Neural progenitor cell (in vitro differentiated cells): ENCODE measurements around a stretch of chr21.

DNA sequence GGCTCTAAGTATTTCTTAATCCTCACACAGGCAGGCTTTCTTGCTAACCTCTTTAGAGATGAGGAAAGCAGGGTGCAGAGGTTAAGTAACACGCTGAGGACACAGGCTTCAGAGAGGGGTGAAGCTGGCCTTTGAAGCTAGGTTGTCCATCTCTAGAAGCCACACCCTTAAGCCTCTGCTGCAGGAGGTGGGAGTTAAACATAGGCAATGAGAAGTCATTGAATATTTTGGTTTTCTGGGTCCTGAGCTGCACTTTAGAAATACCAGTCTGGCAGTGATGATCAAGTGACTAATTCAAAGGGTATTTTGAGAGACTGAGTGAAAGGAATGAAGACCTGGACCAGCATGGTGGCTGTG, 9.9 kb downstream of the KCNJ15 start:
- RAMPAGE, long total RNA = no peak

GRCh38 chr21:38487909-38488957, 10.0 kb downstream of the ERG start:
- RAMPAGE, long total RNA = no peak

- RAMPAGE, long total RNA = no peak
Observed at GRCh38 chr21:38661242-38661594, 144.5 kb upstream of the ETS2 start.

- RAMPAGE, long total RNA = no peak
Observed at GRCh38 chr21:38772935-38773809, 32.6 kb upstream of the ETS2 start.

DNA sequence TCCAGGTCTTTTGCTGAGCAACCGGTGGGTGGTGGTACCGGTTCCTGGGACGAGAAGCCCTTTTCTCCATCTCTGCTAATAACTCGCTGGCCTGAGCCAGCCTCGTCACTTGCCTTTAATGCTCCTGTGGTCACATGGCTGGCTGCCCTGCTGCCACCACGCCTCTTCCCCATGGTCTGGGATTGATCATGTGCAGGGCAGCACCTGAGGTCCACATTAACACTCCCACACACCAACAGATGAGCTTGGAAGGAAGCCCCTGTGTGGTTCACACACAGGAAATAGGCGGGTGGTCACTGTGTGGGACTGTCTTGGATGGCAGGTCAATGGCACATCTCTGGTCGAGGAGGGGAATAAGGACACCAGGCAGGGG, 10.2 kb upstream of the ETS2 start:
- RAMPAGE, long total RNA = no peak

DNA sequence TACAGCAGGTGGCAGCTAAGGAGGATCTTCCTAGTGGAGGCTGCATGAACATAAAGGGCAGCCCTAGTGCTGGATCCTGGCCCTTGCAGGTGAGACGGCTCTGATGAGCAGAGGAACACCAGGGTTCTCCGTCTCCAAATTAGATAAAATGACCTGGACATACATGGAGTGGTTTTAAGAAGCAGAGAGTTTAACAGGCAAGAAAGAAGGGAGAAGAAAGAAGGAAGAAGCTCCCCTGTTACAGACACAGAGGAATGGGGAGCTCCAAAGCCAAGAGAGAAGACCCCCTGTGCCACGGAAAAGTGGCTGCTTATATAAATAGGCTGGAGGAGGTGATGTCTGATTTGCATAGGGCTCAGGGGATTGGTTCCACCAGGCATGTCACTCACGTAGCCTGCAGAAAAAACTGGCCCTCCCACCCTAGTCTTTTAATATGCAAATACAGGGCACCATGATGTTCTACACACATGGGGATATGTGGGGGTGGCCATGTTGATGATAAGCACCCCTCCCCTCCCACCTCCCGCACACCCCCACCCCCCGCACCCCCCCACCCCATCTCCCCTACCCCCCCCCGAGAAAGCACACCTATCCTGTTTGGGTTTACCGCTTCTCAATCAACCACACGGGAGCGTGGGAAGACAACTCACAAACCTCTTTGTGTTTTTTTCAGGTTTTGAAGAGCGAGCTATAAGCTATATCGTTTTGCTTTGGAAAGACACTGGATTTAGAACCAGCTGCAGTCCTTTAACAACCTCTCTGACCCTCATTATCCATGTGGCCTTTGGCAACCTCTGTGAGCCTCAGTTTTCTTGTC, 99.6 kb downstream of the ETS2 start:
- RAMPAGE, long total RNA = no peak

- RAMPAGE, long total RNA = no peak
Observed at GRCh38 chr21:39087681-39088564, 95.3 kb downstream of the PSMG1 start.

DNA sequence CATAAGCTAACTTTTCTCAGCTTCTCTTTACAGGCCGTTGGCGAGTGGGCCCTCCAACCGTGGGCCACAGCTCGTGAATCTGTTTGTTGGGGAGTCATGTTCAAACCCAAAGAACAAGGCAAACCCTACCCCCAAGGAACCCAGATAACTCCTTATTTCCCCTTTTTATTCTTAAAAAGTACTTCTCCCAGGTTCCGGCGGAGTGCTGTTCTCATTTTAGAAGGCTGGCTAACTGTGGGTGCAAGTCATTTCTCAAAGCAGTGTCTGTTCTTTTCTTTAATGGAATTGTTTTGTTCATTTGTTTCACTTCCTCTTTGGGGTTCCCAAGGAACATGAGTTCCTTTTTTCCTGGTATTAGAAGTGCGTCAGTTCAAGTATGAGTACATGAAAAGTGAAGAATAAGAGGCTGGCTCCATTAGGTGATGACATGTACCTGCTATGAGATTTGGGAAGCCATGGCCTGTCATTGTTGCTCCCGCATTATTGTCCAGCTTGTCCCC, 88.9 kb downstream of the PSMG1 start:
- RAMPAGE, long total RNA = no peak

DNA sequence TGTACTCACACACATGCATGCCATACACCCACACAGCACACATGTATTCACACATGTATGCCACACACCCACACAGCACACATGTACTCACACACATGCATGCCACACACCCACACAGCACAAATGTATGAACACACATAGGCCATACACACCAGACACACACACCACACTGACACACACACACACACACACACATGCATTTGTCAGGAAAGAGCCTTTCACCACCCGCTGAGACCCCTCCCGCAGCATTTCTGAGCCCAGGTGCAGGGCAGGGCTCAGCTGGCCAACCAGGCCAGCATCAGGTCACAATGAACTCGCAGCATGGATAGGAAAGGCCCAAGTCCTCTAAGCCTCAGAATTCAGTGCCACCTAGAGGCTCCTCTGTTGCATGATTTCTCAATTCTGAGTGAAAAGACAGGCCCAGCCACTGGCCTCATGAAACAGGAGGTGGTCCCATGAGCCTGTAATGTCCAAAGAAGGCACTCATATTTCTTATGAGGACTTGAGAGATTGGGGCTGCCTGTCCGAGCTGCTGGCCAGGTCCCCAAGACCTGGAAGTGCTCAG, 57.4 kb downstream of the PSMG1 start:
- RAMPAGE, long total RNA = no peak

DNA sequence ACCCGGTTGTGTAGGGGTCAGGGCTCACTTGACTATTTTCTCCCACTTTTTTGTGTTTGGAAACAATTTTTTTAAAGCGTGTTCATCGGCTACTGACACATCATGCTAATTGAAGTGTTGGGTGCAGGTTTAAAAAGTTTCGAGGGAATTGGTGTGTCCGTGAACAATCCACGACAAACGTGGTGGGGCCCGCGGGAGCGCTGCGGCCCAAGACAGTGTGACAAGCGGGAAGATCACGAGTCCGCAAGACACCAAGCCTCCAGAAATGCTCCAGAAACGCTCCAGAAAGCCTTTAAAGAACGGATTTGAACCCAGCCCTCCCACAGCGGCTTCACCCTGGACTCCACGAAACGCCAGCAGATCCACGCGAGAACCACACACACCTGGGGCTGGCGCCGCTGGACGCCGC, 566 bp downstream of the PSMG1 start:
- RAMPAGE, long total RNA = no peak

DNA sequence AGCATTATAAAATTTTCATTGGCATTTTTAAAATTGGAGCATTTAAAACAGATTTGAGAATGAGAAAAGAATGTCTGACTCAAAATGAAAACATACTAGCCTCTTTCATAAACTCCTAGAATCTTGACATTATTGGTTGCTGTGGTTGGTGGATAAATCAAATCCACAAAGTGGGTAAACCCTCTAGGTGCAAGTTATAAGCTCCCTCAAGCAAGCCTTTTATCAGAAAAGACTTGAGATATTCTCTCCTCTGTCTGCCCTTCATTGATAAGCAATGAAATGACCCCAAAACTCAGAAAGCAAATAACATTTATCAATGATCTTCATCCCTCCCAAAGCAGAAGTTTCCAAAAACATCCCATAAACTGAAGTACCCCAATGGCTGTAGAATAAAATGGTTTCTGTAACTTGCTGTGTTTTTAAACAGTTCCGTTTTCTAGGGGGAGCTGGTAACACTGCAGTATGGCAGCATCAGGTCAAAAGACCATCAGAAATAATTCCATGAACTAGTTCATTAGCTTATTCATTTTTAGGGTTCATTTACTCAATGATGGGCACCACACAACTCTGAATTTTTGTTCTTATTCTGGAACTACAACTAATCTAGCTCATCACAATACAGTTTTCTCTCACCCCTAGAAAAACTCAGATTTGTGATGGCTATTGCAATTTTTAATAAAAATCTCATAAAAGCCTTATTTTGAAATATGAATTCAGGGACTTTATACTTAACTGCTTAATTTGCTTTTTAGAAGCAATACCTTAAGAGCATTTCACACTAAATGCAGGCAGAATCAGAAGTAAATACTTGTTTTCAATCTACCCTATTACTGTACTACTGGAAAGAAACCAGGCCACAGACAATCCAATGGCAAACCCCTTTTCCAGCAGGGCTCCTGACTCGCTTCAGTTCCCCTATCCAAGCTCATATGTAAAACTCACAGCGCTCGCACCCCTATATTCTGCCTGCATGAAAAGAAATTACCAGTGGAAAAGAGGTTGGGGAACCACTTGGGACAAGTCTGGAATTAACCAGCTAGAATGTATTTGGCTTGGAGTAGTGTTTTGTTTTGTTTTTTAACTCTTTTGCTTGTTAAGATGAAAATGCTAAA, 7.4 kb upstream of the PSMG1 start:
- RAMPAGE, long total RNA = no peak

- RAMPAGE, long total RNA = no peak
Observed at GRCh38 chr21:39196782-39197453, 13.7 kb upstream of the PSMG1 start.

- RAMPAGE, long total RNA = no peak
Observed at GRCh38 chr21:39258371-39259111, 54.9 kb downstream of the BRWD1 start.

DNA sequence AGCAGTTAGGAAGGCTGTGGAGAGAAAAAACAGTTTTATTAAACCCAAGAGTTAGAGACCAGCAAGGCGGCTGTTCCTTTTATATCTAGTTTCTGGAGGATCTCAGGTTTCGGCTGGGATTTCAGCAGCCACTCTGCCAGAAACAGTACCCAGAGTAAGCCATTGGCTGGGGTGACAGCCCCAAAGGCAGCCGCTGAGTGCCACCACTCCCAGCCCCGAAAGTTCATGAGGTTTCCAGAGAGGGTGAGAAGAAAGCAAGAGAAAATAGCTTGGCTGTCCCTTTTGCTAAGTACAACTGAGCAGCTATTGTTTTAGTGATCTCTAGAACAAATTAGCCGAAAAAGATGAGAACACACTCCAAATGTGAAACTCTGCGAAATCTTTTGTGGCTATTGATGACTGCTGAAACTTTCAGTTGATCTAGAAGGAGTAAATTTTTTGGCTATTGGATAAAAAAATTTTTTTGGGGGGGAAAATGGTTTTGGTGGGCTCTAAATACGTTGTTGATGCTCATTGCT, 1.2 kb downstream of the SH3BGR start:
- RAMPAGE, long total RNA = no peak

GRCh38 chr21:39611485-39612290, 1.1 kb upstream of the B3GALT5 start:
- RAMPAGE, long total RNA = no peak

DNA sequence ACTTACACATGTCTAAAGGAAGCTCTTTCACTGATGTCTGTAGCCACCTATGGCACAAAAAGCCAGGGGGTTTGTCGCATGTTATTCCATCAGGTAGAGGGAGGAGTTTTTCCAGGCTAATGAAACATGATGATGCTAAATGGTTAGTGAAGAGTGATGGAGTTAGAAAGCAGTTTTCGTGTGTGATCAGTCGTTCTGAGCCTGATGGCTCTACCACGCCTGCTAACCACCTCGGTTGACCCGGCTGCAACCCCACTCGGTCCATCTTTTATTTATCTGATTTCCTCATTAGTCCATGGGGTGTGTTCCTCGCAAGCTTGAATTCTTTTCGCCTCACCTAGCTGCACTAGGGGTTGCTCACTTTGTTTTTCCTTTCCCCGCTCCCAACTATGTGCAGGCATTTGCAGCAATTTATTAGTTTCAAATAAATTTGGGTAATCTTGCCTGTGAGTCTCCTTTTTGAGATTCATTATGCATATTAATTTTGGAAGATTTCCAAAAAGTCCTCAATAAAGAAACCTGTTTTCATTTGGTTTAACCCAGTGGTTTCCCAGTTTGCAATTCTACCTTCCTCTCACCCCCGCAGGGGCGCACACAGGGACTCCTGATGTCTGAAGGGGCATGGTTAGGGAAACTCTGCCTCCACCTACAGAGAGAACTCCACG, 12.5 kb downstream of the B3GALT5 start:
- RAMPAGE, long total RNA = no peak

DNA sequence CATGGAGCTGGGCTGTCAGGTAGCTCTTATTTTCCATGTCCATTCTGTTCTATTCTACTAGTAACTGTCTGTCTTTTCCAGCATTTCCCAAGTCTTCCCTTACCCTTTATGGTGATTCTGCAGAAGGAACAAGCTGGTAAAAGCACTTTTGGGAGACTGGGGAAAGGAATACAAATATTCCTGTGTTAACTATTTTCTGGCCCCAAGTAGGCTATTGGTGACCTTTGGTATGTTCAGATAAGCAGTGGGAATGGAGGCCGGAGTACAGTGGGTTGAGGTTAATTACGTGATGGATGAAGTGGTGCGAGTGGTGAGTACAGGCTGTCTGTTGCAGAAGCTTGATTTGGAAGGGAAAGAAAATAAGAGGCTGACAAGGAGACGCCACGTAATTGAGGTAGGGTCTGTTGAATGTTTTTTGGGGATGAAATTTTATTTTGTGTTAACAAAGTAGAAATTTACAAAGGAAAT, 19.4 kb downstream of the B3GALT5 start:
- RAMPAGE, long total RNA = no peak

- RAMPAGE, long total RNA = no peak
Observed at GRCh38 chr21:39660185-39660531, 47.4 kb downstream of the B3GALT5 start.

GRCh38 chr21:41156361-41156681, 11.6 kb upstream of the BACE2 start:
- RAMPAGE, long total RNA = no peak

GRCh38 chr21:41280272-41280813, 36.3 kb upstream of the FAM3B start:
- RAMPAGE, long total RNA = no peak